Fibroblast of villous mesenchyme (primary cell): ENCODE measurements around the genes P2RX2 and ZNF26.

DNA sequence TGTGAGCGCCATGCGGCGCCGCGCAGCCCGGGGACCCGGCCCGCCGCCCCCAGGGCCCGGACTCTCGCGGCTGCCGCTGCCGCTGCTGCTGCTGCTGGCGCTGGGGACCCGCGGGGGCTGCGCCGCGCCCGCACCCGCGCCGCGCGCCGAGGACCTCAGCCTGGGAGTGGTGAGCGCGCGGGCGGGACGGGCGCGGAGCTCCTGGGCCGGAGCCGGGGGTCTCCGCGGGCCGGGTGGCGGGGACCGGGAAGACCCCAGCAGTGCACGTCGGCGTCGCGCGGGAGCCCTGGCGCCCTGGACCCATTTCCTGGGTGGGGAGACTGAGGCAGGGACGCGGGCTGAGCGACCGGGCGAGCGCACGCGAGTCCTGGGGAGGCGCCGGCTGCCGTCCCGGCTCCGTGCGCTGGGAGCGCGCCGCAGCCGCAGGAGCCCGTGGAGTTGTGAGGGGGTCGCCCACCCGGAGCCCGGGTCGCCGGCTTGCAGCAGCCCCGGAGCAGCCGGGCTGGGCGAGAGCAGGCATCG lies 353 bp downstream of the MMP17 start:
- CAGE, long polyA plus RNA = no peak

DNA sequence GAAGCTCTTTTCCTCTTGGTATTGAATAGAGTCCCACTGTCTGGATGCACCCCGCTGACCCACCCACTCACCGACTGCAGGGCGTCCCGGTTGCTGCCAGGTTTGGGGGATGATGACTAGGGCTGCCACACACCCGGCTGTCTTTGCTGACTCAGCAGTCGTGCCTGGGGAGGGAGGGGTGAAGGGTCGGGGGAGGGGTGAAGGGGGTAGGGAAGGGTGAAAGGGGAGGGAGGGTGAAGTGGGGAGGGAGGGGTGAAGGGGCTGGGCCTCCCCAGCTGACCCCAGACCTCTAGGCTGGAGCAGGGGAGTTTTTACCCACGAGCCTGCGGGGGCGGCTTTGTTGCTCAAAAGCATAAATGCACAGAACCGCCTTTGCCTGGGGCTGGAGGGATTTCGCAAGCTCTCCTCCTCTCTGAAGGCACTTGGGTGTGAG lies 31.3 kb upstream of the ULK1 start:
- CAGE, long polyA plus RNA = no peak

DNA sequence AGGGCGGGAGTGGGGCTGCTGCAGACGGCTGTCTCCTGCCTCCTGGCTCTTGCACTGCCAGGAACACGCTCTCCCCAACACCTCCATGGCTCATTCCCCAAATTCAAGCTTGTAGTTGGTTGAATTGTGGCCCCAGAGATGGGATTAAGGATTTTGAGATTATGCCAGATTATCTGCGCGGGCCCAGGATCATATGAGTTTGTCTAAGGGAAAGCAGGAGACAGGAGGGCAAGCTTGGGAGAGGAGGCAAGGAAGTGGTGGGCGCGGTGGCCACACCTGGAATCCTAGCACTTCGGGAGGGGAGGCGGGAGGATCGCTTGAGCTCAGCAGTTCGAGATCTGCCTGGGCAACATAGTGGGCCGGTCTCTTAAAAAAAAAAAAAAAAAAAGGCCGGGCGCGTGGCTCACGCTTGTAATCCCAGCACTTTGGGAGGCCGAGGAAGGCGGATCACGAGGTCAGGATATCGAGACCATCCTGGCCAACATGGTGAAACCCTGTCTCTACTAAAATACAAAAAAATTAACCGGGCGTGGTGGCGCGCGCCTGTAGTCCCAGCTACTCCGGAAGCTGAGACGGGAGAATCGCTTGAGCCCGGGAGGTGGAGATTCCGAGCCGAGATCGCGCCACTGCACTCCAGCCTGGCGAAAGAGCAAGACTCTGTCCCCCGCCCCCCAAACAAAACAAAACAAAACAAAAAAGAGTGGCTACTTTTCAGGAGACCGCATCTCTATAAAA lies 921 bp upstream of the PUS1 start:
- CAGE, long polyA plus RNA = no peak

GRCh38 chr12:131950213-131950882 lies 606 bp downstream of the EP400 start:
- CAGE, long polyA plus RNA = no peak

GRCh38 chr12:131989736-131990456 lies 40.2 kb downstream of the EP400 start:
- CAGE, long polyA plus RNA = no peak

- CAGE, long polyA plus RNA = no peak
Observed at GRCh38 chr12:132163178-132163647, 19.0 kb downstream of the NOC4L start.

DNA sequence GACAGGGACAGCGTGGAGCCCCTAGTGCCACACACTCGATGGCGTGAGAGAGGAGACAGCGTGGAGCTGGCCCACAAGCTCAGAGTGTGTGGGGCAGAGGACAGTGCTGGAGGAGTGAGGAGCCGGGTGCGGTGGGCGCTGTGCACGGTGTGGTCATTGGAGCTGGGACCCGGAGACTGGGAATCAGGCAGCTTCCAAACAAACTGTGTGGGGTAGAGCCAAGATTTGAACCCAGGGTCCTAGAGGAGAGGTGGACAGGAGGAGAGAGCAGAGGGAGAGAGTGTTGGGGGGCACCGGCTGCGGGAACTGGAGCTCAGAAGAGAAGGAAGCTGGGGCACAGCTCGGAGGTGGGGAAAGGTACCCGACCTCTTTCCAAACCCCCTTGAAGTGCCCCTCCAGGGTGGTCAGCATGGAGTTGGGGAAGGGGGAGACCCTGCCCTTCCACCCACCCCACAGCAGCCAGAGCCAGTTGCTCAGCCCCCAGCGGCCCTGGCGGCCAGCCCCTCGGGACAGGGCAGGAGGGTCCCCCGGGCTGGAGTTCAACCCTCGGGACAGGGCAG lies 91.0 kb downstream of the NOC4L start:
- CAGE, long polyA plus RNA = no peak

DNA sequence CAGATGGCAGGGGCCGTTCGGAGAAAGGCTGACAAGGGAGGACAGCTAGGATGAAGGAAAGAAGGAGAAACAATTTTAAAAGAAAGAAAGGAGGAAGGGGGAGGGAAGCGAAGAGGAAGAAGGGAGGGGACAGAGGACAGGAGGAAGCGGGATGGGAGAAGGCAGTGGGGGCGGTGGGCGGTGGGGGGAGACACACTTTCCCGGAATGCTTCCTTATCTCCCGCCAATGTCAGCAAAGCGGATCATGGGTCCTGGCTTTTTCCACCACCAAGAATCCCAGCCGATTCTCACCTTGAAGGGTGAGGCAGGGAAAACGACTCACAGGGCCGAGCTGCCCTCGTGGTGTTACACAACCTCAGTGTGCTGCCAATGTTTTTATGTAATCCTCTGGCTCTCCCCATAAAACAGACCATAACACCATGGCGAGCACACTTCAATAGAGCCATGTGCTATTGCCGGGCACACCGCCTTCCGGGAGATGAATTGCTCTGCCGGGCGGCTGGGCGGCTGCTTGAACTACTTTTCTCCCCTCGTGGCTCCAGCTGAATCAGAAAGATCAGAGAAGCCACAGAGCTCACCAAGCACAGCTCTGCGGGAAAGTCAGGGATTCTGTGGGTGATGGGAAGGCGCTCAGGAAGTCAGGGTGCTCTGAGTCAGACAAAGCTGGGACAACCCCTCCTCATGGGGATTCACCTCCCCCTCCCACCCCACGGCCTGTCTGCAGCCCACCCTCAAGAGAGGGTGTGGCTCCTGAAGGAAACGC lies 2.1 kb downstream of the GALNT9 start:
- CAGE, long polyA plus RNA = no peak

- CAGE, long polyA plus RNA = no peak
Observed at GRCh38 chr12:132510524-132511045, 20.6 kb downstream of the FBRSL1 start.

DNA sequence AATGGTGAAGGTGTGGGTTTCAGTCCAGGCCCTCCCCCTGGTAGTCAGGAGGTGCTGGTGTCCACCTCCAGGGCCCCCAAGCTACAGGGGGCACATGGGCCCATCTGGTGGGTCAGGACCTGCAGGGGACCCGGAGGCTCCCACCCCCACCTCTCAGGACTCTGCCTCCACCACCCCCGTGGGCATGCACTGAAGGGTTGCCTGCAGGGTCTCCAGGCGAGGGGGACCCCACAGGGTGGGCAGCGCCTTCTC lies 21.0 kb downstream of the FBRSL1 start:
- CAGE, long polyA plus RNA = no peak

DNA sequence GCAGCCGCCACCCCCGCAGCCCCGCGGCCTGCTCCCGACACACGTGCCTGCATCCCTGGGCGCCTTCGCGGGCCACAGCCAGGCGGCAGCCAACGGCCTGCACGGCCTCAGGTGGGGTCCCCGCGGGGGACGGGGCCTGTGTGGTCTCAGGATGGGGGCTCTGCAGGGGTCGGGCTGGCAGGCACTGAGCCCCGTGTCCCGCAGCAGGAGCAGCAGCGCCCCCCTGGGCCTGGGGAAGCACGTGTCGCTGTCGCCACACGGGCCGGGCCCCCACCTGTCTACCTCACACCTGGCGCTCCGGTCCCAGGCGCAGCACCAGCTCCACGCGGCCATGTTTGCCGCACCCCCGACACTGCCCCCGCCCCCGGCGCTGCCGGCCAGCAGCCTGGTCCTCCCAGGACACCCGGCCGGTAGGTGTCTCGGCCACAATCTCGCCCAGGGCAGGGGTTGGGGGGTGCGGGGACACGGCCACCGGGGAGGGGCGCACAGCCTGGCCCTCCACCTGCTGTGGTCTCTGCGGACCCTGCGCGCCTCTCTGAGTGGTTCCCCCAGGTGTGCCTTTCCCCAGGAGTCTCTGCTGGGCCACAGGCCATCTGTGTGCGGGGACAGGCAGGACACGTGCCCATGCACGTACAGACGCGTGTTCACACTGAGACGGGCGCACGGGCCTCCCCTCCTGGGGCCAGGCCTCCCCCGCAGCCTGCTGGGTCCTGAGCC lies 40.1 kb downstream of the LRCOL1 start:
- CAGE, long polyA plus RNA = no peak

DNA sequence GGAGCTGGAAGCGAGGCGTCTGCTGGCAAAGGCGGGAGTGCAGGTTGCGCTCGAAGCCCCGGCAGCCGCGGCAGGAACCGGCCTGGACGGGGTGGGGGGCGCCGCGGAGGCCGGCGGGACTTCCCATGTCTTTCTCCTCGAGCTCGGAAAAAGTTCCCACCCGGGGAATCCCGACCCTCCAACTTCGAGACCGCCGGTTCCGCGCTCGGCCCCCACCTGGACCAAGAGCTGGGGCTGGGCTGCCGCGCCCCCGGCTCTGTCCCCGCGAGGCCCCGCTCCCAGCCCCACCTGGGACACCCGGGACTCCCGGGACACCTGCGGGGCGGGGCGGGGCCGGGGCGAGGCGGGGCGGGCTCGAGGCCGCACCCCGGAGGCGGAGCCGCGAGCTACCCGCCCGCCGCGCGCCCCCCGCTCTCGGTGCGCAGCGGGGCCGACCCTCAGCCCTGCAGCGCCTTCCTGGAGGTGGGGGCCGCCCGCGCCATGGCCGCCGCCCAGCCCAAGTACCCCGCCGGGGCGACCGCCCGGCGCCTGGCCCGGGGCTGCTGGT lies at the start of gene P2RX2:
Gene P2RX2, plus strand, starts transcription at position 440 of the 547 bp plus-strand sequence.
- CAGE, long polyA plus RNA = no peak

DNA sequence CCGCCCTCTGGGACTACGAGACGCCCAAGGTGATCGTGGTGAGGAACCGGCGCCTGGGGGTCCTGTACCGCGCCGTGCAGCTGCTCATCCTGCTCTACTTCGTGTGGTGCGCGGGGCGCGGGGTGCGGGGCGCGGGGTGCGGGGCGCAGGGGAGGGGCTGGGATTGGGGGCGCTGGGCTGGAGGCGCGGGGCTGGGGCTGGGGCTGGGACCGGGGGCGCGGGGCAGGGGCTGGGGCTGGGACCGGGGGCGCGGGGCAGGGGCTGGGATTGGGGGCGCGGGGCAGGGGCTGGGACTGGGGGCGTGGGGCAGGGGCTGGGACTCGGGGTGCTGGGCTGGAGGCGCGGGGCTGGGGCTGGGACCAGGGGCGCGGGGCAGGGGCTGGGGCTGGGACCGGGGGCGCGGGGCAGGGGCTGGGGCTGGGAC lies 320 bp downstream of the P2RX2 start:
- CAGE, long polyA plus RNA = no peak

DNA sequence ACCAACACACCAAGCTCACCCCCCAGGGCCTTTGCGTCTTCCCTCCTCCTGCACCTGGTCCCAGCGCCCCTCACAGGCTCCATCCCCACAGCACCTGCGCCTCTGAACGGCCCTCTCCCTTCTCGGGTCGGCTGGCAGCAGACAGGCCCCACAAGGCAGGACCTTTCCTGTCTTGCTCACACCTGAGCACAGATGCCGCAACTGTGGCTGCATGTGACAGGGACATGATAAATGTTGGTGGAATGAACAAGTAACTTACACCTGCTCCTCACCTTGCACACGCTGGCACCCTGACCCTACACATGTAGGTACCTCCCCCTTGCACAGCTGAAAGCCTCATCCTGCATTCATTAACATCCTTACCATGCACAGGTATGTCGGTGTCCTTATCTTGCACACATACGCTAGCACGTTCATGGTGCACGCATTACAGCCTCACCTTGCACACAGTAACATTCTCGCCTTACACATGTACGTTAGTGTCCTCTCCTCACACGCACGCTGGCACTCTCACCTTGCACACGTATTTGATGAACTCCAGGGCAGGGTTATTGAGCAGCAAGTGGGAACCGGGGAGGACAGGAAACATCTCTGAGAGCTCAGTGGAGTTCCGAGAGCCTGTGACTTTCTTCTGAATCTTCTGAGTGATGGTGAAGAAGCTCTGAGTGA lies 13.4 kb downstream of the P2RX2 start:
- CAGE, long polyA plus RNA = no peak

DNA sequence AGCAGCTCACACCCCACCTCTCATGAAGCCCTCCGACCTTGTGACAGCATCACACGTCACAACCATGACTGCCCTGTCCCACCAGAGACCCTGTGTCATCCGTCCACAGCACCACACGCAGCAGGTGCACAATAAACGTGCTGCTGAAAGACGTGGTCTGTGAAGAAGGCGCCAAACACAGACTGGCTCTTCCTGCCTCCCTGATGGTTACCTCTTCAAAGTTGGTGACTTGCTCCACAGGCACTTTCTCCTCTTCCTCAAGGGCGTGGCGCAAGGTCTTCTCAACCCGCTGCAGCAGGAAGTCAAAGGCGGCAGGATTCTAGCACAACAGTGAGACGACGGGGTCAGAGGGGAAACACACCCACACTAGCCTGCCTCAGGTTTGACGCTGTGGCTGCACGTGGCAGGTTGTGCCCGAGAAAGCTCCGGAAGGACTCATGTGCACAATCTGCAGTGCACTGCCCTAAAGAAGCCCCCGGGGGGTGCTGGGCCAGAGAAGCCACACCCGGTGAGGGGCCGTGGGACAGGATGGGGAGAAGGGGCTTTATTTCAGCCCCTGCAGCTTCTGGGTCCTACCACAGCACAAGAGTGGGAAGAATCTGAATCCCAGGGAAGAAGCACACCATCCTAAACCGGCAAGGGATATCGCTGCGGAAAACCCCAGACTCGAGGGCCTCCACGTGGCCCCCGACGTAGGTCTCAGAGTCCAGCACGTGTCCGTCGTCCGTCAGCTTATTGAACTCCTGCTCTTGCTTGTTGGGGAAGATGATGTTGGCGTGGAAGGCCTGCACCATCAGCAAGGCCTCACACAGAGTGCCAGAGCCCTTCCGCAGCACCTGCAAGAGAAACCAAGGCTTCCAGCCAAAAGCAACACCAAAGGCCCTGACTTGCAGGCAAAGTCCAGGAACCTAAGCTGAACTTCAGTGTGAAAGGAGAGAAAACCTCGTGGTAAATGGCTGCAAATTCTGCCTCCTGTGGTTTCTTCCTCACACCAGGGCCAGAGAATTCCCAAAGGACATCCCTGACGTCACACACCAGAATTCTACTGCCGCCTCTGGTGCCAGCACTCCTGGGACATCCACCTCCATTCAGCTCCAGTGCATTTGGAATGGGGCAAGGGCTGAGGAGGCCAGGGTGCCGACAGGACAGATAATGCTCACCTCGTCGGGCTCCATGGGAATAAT lies 14.7 kb downstream of the POLE start:
- CAGE, long polyA plus RNA = no peak

- CAGE, long polyA plus RNA = no peak
Observed at GRCh38 chr12:132689083-132689664, 1.8 kb downstream of the PXMP2 start.

GRCh38 chr12:132731426-132732078 lies 20.9 kb downstream of the PGAM5 start:
- CAGE, long polyA plus RNA = no peak

GRCh38 chr12:132788708-132789508 lies 27.3 kb upstream of the ANKLE2 start:
- CAGE, long polyA plus RNA = no peak

DNA sequence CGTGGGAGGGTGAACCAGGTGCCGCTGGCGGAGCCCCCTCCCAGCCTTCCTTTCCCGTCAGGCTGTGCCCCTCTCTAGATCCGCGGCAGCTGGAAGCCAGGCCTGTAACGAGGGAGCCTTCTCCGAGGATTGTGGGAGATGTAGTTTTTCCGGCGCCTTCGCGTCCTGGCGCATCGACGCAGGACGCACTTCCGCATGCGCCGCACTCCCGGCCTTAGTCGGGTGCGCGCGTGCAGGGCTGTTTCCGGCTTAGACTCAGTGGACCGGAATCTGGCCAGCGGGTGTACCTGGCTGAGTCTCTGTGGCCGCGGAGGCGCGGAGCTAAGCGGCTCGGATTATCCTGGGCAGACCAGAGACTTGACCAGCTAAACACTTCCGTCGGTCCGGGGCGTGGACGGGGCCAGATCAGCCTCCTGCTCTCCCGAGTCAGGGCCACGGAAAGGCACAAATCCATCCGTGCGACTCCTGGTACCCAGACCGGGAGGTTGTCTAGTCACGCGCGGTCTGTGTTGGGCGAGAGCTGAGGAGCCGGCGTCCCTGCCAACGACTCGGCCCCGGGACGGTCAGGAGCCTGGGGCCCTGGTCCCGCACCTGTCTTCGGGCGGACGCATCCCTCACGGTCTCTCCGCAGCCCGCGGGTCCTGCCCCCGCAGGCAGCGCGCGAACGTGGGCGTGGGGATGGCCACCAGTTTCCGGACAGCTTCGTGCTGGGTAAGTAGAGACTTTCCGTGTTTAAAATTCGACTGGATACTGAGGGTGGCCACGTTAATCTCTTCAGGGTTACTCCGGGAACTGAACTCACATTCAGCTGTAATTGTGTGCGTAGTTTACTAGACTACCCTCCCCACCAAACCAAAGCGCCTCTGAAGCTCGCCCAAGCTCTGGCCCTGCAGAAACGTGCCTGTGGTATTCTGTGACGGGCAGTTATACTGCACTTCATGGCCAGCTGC lies at the start of gene ZNF26:
Gene ZNF26, plus strand, starts transcription at position 205 of the 950 bp plus-strand sequence.
- CAGE, long polyA plus RNA = no peak

- CAGE, long polyA plus RNA = no peak
Observed at GRCh38 chr12:133082876-133083563, 2.3 kb downstream of the ZNF140 start.